Left cardiac atrium (tissue), 1 donor: ENCODE data around the gene CLDN25.

- PRO-cap: no peak
Measured at GRCh38 chr11:112084762-112085648, 1.6 kb downstream of the TIMM8B start.

DNA sequence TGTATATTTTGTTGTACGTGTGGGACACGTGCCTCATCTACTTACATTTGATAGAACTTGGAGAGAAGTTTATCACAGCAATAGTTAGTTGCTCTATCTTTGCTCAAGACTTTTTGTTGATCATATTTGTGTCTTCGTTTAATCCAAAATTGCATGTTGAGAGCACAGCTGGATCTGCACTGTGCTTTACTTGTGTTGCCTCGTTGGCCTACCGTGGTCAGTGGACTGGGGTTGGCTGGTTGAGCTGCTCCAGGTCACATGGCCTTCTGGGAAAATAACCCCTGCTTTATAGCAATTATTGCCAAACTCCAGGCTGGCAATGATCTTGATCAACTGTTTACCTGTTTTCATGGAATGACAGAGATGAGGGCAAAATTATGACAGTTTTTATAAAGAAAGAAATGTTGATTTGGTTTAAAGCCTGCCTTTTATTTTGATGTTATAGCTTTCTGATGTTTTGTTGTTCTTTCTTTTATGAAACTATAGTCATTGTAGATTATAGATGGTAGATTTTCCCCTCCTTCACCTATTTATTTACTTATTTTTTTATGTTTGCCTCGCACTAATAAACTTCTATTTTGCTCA lies 5.8 kb upstream of the PLET1 start:
- PRO-cap: no peak

DNA sequence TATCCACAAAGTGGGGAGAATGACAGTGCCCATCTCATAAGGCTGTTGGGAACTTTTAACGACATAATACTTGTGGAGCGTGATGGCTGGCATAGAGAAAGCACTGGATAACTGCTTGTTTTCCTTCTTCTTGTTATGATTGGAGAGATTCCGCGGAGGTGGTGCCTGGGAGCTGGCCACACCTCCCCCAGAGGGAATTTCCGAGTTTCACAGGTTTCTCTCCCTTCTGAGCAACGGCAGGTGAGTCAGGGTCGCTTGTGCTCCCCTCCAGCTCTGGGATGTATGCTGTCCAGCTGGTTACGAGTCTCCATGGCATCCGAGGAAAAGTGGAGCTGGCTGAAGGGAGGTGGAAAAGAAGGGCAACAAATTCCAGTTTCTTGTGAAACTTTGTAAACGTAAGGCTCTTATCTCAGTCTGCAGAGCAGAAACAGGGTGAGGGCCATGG lies 9.9 kb upstream of the PLET1 start:
- PRO-cap: no peak

DNA sequence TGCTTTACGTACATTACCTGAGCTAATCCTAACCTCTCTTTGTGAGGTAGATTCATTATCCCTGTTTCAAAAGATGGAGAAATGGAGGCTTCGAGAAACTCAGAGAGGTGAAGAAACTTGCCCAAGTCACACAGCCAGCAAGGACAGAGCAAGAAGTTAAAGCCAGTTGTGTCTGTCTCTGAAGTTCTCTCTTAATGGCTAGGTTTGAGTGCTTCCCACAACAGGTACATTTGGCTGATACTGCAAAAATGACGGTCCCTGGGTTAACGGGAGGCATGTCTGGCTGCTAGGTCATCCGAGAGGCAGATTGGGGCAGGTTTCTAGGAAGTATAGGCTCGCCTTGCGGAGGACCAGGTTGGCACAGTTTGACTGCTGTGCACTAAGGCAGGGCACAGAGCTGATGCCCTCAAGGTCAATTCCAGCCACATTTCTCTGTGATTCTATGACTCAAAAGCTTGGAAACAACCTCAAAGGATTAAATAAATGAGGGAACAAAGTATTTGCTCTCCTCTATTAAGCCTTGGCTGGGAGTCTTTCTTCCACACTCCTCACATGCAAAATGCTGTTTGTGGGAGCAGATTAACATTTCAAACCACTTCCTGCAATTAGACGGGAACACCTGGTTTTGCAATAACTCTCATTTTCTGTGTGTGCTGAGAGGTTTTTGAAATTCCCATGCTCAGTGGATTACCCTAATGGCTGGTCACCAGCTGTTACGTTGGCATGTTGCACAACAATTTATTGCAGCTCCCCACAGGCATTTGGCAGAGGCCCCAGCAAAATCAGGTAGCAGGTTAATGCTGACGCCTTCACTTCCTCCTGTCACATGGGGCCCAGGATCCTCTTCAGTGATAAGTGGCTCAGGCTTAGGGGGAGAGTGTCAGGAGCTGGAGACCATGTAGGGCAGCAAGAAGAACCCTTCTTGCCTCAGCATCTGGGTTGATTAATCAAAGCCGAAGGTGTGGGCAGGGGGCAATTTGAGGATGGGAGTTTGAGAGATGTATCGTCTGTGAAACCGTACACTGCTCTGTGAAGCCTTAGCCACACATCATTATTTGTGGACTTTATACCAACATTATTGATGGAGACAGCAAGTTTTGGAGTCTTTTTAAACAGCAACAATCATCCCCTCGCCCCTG lies 61.0 kb upstream of the PLET1 start:
- PRO-cap: no peak

DNA sequence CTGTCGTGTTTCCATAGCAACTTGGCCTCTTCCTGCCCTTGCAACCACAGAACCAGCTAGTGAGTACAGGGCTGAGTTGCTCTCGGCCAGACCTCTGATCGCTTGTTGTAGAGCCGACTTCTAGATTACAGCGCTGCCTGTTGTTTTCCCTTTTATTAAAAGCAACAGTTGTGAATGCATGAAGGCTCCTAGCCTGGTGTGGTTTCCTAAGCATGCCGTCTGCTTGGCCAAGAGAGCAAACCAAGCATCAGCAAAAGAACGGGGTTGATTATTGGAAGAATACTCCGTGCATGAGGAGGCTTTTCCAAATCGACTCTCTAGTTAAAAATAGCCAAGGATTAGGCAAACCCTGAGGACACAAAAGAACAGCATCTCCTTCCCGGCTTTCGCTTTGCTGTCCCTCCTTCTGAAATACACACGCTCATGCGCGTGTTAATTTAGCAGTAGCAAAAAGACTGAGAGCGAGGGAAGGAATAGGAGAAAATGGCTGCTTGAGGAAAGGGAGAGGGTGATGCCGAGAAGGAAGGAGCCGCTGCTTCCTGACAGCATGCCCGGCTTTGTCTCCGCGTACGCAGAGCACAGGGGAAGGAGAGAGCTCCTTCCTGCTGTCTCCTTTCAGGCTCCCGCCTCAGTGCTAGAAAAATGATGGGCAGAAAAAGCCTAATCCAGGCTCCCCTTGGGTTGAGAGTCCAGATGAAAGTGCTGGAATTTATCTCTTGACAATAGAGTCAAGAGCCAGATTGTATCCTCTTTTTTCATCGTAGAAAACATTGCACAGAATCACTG lies 71.4 kb upstream of the TTC12 start:
- PRO-cap: unidirectional peak, plus-strand start at position 59 of the sequence; unidirectional peak, plus-strand start at position 89 of the sequence

DNA sequence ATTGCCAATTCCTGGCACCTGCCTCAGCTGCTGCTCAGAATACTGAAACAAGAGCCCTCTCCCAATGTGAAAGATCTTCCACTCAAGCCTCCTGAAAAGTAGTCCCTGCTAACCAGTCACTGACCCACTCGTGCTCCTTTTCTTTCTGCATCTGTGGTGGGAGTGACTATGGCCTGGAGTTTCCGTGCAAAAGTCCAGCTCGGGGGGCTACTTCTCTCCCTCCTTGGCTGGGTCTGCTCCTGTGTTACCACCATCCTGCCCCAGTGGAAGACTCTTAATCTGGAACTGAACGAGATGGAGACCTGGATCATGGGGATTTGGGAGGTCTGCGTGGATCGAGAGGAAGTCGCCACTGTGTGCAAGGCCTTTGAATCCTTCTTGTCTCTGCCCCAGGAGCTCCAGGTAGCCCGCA lies at the start of gene CLDN25:
CLDN25 (plus strand) TSS at position 169 of the 412 bp plus-strand sequence.
- PRO-cap: no peak

DNA sequence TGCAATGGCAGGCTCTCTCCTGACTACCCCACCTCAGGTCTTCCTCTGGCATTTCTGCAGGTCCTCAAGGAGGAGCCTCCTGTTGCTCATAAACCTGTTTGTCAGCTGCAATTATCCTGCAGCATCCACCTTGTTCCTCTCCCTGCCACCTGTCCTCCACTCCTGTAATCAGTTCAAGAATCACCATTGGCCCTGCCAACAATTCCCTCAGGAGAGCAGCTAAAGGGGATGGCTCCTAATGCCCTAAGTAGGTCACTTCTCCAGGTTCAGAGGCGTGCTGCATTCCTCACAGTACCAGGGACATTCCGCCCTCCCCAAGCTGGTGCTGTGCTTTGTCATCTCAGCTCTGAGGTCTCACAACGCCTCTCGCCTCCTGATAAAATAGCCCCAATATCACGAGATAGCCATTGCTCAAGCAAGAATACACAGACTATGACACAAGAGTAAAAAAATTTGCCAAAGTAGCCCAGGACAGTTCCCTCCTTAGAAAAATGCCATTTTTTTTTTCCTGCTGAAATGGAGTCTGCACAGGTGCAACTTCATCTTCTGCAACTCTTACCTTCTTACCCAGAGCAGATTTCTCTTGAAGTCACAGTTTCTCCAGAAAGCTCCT lies 2.2 kb downstream of the CLDN25 start:
- PRO-cap: no peak

- PRO-cap: no peak
Measured at GRCh38 chr11:113789984-113790277, 10.3 kb downstream of the CLDN25 start.

GRCh38 chr11:114063058-114063747 lies 3.7 kb downstream of the ZBTB16 start:
- PRO-cap: bidirectional peak, plus-strand start at chr11:114063522, minus-strand start at chr11:114063308

DNA sequence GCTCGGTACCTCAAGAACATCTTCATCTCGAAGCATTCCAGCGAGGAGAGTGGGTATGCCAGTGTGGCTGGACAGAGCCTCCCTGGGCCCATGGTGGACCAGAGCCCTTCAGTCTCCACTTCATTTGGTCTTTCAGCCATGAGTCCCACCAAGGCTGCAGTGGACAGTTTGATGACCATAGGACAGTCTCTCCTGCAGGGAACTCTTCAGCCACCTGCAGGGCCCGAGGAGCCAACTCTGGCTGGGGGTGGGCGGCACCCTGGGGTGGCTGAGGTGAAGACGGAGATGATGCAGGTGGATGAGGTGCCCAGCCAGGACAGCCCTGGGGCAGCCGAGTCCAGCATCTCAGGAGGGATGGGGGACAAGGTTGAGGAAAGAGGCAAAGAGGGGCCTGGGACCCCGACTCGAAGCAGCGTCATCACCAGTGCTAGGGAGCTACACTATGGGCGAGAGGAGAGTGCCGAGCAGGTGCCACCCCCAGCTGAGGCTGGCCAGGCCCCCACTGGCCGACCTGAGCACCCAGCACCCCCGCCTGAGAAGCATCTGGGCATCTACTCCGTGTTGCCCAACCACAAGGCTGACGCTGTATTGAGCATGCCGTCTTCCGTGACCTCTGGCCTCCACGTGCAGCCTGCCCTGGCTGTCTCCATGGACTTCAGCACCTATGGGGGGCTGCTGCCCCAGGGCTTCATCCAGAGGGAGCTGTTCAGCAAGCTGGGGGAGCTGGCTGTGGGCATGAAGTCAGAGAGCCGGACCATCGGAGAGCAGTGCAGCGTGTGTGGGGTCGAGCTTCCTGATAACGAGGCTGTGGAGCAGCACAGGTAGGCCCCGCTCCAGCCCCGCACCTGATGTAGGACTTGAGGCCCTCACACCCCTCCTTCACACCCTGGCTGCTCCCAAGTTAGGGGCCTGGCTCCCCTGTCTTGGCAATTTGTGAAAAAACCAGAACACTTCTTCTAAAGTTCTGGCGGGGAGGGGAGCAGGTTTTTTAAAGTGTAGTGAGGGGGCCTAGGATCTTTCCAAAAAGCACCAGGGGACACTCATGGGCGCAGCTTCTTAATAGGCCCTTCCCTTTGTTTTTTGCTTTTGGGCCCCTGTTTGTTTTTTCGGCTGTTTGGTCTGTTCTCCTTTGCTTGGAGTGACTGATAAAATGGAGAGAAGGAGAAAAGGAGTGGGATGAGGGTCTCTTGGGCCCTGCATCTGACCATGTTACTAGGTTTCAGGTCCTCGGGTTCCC lies 4.7 kb downstream of the ZBTB16 start:
- PRO-cap: no peak

- PRO-cap: no peak
Measured at GRCh38 chr11:114124421-114125186, 65.1 kb downstream of the ZBTB16 start.

DNA sequence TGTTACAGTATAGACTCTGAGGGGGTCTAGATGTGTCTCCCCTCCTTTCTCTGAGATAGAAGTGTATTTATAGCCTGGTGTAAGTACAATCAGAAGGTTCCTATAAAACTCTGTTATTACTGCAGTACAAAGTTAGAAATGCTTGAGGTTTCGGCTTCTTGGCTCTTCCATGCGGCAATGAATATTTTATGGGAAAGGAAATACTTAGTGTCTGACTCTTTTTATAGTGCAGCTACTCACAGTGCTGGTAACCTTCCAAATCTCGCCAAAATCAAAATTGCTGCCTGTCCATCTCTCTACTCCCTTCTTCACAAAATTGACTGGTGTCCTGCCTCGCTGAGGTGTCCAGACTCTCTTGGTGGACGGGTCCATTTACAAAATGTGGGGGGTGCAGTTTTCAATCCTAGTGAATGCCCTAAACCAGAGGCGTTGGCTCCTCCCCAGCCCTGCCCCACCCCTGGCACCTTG lies 73.4 kb downstream of the ZBTB16 start:
- PRO-cap: no peak

GRCh38 chr11:114162711-114163840 lies 103.6 kb downstream of the ZBTB16 start:
- PRO-cap: bidirectional peak, plus-strand start at chr11:114162842, minus-strand start at chr11:114162822

DNA sequence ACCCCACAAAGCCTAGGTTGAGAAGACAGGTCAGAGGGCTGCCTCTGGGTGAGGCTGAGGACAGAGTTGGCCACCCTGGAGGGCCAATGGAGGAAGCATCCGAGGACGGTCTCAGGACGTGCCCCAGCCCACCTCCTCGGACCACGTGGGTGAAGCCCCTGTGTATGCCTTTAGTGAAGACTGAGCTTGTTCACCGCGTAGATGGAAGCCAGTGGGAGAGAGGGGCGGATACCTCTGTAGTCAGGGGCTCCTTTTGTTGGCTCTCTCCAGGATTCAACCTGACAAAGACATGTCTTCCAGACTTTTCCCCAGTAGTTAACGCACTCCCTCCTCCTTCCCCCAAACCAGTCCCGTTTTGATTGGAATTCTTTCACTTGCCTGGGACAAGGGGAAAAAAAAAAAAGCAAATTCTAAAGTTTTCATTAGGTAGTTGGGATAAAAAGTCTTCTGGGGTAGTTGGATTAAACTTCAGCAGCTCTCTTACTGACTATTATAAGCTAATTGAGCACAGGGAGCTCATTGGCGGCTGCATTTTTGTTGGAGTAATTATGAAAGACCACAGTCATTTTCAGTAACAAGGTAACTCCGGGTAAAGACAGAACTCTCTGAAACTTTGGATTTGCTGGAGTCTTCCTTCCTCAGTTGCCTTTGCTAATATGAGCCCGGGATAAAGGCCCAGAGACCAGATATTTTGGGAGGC lies 110.9 kb downstream of the ZBTB16 start:
- PRO-cap: no peak

- PRO-cap: bidirectional peak, plus-strand start at chr11:114173521, minus-strand start at chr11:114173220
Measured at GRCh38 chr11:114172968-114173771, 113.7 kb downstream of the ZBTB16 start.

GRCh38 chr11:114224247-114224786 lies 71.9 kb upstream of the NNMT start:
- PRO-cap: no peak

- PRO-cap: no peak
Measured at GRCh38 chr11:114254846-114255388, 41.3 kb upstream of the NNMT start.

DNA sequence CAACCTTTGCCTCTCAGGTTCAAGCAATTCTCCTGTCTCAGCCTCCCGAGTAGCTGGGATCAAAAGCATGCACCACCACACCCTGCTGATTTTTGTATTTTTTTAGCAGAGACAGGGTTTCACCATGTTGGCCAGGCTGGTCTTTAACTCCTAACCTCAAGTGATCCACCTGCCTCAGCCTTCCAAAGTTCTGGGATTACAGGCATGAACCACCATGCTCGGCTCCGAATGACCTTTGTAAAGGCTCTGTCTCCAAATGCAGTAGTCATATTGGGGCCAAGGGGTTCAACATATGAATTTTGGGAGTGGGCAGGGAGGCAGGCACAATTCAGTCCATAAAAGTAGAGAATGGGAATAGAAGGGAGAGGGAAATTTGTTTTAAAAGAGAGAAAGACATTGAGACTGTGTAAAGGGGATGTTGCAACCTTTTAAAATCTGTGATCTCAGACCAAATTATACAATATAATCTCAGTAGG lies 25.3 kb upstream of the NNMT start:
- PRO-cap: no peak

DNA sequence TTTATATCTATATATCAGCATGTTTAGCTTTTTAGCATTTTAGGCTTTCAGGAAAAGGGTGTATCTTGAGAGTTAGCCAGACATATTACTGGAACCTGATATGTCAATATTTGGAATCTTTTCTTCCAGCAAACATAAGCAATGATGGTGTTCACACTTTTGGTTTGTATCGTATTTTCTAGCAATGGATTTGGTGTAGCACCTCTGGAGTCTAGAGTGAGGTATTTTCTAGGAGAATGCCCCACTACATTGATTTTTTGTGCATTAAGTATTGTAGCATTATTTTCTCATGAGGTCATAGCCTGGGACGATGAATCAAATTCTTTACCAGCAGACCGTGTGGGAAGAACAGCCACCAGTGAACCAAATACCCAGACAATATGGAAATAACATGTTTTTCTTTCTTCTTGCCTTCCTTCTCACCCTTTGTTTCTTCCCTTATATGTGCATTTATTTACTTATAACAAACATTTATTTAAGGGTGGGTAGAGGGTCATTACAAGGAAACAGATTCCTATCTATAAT lies 3.9 kb upstream of the NNMT start:
- PRO-cap: no peak

- PRO-cap: no peak
Measured at GRCh38 chr11:114313031-114313669, 17.0 kb downstream of the NNMT start.